Mesenteric fat pad (tissue), 1 donor: ENCODE results near the genes ADIPOR1 and BTG2.

DNA sequence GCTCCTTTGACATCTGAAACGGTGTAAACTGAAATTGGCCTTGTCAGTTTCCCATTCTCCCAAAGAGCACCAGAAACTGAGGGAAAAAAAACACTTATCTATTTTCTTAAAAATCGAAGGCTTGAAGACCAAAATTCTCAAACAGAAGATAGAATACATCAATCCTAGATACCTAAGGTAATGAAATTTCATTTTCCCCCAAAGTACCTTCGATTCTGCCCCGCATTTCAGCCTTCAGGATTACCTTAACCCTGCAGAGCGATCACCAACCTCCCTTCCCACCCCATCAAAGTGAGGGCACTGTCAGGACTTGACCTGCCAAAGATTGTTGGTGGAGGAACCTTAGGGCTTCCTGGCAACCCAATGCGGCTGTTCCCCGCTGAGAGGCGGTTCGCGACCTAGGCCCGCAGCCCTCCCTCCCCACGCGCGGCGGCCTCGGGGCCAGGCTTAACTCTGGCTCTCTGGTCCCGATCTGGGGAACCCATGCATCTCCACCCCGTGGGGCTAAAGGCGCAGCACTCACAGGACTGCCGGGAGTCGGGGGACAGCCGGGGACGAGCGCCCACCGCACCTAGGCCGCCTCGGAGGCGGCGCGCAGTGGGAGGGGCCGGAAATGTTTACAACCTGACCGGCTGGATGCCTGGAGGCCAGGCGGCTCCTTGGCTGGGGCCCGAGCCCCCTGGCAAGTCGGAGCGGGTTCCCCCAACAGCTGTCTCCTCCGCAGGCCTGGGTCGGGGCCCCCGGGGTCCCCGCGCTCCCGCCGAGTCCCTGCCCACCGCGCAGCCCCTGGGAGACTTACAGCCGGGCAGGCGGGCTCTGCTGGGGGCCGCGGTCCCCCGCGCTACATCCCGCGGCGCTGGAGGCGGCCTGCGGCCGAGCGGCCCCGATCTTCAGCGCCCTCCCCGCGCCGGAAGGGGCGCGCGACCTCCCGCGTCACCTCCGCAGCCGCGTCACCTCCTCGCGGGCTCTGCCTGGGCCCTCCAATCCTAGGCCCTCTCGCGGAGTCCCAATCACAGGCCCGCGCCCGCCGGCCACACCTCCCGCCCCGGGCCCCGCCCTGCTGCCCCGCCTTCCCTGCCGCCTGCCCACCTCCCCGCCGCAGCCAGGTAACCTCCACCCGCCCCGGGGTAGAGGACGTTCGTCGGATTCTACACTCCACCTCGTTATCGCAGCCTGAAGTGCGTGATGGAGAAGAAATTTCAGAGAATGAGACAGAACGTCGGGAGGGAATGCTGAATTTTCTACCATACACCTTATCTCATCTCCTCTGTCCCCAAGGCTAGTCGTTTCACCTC lies at the start of gene ADIPOR1:
Gene ADIPOR1 (minus strand): TSS at position 927 of the 1,295 bp plus-strand sequence.
- PRO-cap, result bidirectional peak, plus-strand start at position 1,075 of the sequence, minus-strand start at position 927 of the sequence

DNA sequence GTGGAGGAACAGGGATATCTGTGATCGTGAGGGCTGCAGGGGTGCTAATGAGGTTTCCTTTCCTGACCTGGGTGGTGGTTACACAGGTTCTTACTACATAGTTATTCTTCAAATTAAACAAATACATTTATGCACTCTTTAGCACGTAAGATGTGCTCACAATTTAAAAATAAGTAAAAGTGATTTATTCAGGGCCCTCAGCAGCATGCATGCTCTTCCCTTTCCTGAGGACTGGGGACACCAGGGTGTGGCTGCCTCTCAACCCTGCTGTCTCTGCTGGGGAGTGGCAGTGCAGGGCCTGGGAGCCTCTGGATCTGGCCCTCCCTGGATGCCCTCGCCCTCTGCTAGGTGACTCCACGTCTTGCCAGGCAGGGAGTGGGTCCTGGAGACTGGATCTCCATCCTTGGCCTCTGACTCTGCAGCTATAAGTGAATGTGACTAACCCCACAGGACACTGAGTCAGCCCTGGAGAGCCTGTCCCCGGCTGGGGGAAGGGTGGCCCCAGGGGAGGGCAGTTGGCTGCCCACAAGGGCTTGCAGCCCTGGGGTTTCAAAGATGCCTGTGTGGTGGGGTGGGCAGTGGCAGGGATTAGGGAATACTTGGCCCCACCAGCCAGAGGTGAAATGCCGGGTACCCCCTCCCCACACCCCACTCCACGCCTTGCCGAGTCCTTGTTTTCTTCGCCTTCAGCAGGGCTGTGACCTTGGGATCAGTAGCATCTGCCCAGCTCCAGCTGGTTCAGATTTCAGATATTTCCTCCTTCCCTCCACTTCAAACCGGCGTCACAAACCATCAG lies 1.8 kb upstream of the MYBPH start:
- PRO-cap, result no peak

- PRO-cap, result no peak
These were observed 18.1 kb upstream of the BTG2 start for GRCh38 chr1:203287048-203287878.

DNA sequence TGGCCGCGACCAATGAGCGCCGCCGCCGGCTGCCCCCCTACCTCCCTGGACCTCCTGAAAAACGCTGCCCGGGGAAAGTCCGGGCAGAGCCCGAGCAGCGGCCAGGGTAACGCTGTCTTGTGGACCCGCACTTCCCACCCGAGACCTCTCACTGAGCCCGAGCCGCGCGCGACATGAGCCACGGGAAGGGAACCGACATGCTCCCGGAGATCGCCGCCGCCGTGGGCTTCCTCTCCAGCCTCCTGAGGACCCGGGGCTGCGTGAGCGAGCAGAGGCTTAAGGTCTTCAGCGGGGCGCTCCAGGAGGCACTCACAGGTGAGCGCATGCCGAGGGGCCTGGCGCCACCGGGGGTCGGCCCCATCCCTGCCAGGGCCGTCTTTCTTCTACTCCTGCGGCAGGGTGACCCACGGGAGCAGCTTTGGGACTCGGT lies at the start of gene BTG2:
Gene BTG2 (plus strand): TSS at position 86 of the 430 bp plus-strand sequence.
- PRO-cap, result bidirectional peak, plus-strand start at position 86 of the sequence, minus-strand start outside the sequence

DNA sequence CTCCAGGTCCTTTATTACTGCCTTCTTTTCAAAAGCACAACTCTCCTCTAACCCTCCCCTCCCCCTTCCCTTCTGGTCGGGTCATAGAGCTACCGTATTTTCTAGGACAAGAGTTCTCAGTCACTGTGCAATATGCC lies 2.9 kb downstream of the BTG2 start:
- PRO-cap, result no peak

DNA sequence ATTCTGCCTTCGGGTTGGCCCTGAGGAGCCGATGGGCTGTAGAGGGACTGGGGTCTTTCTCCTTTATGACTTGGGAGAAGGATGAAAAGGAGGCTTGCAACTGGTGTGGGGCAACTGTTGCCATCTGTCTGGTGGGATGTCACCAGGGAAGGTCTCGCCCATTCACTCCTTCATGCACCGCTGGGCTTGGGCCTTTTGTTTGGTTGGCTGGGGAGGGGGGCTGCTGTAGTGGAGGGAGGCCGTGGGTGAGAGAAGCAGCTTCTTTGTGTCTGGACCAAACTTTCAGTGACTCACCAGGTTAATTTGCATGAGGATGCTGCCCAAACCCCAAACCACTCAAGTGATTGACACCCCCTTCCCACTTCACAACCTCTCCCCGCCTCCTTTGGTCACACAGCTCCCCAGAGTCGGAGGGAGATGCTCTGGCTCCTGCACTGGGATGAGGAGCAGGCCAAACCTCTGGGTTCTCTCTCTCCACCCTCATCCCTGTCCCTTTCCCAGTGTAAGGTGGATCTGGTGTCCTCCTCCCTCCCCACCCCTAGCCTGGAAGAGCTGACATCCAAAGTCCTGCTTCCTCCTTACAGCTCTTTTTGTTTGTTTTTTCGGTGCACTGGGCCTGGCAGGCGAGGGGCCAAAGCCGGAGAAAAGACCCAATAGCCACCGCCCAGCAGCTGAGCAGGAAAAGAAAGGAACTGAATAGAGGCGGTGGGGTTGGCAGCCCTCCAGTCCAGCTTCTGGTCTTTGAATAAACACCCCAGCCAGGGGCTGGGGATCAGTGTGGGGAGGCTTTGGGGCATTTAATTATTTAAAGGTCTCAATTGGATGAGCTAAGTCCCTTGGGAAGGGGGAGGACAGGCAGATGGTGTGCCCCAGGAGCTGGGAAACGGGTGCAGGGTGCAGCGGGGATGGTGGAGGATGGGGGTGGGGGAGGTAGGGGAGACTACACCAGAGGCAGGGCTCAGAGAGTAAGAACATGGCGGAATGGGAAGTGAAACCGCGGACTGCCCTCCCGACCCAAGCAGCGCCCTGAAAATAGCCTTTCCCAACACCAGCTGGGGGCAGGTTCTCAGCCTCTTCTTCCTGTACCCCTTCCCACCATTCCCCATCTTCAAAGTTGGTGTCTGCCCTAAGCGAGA lies 20.0 kb downstream of the BTG2 start:
- PRO-cap, result no peak

DNA sequence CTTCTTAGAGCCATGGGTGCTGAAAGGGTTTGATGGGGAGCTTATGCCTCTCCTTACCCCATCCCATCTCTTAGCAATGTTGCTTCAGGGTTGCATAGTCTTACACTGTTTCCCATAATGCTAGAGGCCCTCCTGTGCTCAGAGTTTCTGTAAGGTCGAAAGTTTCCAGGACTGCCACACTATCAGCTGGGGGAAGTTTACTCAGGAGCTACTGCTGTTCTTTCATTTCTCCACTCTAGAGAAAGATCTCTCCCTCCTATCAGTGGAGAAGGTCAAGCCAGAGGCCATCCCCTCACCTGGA lies 777 bp downstream of the FMOD start:
- PRO-cap, result no peak

DNA sequence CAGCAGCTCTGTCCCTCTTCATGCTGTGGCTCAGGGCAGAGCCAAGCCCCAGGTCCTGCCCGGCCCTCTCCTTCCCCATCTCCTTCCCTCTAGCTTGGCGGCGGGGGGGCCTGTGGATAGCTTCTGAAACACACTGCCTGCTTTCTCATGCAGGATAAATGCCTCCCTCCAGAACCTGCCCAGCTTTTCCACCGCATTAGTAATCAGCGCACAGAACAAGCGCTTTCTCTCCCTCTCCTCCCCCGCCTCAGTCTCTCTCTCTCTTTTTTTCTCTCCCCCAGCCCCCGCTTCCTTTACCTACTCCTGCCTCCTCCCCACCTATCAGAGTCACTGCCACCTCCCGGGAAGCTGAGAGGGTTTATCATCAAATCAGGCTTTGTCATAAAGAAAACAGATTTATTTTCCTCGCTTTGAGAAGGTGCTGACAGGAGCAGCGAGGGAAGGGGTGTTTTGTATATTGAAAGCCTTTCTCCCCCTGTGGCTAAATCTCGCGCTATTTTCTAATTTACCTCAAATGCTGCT lies 20.1 kb downstream of the OPTC start:
- PRO-cap, result no peak

GRCh38 chr1:203518960-203520041 lies 25.3 kb downstream of the OPTC start:
- PRO-cap, result no peak

DNA sequence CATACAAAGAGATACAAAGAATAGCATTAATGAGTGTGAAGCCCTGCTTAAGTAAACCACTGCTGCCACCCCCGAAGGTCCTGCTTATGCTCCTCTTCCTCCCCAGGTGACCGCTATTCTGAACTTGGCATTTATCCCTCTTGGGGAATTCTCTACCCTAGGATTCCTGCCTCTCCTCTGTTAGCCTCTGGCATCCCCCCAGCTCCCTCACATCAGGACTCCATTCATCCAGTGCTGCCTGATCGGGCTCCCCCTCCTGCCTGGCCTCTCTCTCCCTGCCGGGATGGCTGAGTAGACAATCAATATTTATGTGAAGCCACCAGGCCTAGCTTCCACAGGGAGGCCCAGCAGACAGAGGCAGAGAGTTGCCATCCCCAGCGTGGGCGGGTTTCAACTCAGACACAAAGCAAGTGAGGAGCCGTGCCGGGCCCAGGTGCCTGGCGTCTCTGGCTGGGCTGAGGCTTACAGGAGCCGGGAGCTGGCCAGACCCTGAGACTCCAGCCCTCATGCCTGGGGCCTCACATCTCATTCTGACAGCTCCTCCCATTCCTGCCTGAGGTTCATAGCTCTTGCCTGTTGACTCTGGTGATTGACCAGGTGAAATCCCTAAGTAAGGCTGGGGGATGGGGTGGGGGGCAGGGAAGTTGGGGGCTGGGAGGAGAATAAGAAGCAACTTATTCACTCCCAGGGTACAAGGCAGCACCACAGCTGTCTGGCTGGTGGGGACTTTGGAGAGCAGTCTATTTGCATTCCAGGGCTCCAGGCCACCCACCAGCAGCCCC lies 34.5 kb upstream of the ATP2B4 start:
- PRO-cap, result no peak

DNA sequence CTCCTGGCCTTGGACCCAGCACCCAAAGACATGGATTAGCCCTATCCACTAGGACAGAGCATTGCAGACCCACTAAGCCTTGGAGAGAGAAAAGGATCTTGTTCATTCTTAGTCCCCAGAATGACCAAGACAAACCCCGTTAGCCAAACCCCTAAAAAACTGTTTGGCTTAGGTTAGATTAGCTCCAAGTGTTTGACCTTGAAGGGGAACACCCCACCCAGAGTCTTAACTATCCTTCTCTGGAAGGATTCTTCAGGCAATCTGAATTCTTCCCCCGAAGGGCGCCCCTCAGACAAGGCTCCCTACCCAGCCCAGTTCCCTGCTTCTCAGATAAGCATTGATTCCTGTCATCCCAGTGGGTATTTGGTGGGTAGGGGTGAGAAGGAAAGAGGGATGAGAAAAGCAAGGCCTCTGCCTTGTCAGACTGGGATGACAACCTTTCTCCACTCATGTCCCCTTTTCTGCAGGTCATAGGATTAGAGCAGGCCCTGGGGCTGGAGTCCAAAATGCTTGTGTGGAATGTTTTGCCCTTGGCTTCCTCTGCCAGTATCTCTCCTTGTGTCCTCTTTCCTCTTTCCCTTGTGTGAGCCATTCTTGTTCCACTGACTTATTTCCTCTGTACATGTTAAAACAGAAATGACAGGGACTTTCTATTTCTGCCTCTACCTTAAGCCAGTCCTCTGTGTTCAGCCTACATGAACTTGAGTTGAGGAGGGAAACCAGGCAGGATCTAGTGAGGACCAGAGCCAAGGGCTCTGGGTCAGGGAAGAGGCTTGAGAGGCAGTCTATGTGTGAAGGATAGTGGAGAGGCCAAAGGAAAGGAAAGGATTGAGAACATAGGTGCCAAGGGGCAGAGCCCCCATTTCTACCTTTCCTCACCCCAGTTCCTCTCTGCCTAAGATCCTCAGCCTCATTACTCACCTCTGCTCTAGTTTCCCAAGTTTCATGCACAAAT lies 4.0 kb downstream of the ATP2B4 start:
- PRO-cap, result no peak

DNA sequence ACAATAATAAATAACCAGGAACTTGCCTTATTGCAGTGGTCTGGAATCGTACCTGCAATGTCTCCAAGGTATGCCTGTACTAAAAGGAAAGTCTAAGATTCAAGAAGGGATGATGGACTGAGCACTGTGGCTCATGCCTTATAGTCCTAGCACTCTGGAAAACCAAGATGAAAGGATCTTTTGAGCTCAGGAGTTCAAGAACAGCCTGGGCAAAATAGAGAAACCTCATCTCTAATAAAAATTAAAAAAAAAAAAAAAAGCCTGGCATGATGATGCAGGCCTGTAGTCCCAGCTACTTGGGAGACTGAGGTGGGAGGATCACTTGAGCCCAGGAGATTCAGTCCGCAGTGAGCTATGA lies 31.5 kb downstream of the ATP2B4 start:
- PRO-cap, result no peak

DNA sequence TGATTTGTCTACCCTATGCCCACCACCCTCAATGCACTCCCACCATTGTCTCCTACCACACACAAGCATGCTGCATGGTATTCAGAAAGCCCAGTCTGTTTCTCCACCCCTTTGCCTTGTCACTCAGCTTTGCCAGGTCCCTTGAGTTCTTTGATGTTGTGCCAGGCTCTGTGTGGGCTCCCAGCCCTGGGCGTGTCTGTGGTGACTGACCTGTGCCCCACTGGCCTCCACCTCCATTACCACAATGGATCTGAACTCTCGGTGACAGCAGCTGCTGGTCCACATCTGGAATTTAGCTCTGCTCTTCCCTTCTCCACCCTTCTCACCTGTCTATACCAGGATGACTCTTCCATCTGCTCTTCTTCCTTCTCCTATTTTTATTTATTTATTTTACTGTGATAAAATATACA lies 35.0 kb downstream of the ATP2B4 start:
- PRO-cap, result no peak

- PRO-cap, result no peak
These were observed 546 bp downstream of the LAX1 start for GRCh38 chr1:203765422-203766035.

DNA sequence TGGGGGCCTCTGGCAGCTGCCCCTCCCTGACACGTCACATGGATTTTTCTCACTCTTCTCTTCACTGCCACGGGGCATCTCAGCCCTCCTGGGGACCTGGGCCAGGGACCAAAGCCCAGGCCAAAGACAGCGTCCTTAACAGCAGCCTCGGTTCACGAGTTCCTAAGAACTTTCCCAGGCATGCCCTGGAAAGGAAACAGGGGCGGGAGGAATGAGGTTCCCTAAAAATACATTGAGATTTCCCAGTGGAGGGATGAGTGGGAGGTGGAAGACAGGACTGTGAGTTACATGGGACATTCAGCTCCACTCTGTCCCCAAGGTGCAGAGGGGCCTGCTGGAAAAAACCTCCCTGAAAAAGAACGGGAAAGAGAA lies 31.5 kb upstream of the SOX13 start:
- PRO-cap, result no peak

DNA sequence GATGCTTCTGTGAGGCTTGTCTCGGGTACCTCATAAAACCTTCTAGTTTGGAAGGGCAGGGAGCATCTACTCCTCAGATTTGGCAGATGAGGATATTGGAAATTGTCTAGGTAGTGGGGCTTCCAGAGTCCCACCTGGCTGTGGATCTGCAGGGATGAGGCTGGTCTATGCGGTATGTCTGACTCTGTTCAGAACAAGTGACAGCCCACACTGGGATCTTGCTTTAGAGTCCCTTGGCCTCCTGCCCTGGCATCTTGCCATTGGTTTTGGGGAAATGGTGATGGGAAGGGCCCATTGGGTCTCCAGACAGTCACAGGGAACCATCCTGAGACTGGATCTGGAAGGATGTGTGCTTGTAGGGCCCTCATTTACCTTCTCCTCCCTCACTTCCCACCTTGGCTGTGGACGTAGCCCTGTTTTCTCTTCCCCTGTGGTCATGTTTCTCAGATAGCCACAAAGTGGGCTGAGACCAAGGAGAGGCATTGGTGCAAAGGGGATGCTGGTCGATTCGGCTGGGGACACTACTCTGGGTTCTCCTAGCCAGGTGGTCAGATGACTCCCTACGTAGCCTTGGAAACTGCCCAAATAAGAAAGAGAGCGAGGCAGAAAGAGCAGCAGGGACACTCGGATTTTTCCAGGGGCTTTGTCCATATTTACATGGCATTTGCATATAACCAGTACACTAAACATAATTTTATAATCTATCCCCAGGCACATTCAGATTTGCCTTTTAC lies 15.0 kb downstream of the SOX13 start:
- PRO-cap, result no peak

- PRO-cap, result no peak
These were observed 21.9 kb downstream of the SOX13 start for GRCh38 chr1:204094861-204095190.

DNA sequence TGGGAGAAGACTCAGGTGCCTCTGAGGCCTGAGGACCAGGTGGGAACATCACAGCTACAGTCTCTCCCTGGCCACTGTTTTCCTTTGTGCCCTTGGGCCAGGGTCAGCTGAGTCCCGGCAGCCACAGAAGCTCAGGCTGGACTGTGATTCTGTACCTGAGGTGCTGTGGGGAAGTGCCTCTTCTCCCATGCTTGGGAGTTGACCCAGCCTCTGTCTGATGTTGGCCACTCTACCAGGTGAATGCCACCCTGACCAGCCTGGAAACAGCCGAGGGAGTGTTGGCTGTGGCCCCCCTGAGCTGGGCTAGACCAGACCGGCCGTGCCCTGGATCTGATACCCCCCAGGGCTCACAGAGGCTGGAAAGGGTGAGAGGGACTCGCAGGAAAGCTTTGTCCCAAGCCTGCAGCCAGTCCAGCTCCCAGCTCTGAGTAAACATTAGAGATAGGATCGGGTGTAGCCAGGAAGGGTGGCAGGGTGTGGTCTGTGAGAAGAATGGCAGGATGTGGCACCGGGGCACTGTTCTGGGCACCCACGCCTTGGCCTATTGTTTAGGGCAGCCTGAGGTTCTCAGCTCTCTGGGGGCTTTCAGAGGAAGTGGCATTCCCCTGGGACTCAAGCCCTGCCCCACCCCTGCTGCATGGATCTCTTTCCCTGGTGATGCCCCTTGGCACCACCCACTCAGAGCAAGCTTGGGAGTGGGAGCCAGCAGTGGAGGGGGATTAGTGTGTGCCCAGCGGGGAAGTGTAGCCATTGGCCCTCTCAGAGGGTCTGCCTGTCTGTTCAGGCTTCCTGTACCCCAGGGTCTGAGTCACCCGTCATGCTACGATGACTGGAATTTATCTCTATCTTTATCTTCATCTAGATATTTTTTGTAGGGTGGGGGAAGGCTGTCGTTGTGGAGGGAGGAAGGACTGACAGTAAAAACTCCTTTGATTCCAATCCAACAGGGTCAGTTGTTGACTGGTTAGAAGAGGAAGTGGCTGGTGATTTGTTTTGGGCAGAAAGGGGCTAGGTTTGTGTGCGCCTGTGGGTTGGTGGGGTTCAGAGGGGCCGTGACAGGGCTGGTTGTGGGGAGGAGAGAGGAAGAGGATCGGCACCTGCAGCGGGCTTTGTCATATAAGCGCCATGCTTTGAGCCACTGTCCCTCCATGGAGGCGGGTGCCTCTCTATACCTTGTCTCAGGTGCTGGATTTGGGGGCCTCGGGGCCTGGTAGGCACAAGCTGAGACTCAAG lies 31.5 kb downstream of the SOX13 start:
- PRO-cap, result no peak

- PRO-cap, result no peak
These were observed 29.2 kb downstream of the ETNK2 start for GRCh38 chr1:204122467-204123234.

DNA sequence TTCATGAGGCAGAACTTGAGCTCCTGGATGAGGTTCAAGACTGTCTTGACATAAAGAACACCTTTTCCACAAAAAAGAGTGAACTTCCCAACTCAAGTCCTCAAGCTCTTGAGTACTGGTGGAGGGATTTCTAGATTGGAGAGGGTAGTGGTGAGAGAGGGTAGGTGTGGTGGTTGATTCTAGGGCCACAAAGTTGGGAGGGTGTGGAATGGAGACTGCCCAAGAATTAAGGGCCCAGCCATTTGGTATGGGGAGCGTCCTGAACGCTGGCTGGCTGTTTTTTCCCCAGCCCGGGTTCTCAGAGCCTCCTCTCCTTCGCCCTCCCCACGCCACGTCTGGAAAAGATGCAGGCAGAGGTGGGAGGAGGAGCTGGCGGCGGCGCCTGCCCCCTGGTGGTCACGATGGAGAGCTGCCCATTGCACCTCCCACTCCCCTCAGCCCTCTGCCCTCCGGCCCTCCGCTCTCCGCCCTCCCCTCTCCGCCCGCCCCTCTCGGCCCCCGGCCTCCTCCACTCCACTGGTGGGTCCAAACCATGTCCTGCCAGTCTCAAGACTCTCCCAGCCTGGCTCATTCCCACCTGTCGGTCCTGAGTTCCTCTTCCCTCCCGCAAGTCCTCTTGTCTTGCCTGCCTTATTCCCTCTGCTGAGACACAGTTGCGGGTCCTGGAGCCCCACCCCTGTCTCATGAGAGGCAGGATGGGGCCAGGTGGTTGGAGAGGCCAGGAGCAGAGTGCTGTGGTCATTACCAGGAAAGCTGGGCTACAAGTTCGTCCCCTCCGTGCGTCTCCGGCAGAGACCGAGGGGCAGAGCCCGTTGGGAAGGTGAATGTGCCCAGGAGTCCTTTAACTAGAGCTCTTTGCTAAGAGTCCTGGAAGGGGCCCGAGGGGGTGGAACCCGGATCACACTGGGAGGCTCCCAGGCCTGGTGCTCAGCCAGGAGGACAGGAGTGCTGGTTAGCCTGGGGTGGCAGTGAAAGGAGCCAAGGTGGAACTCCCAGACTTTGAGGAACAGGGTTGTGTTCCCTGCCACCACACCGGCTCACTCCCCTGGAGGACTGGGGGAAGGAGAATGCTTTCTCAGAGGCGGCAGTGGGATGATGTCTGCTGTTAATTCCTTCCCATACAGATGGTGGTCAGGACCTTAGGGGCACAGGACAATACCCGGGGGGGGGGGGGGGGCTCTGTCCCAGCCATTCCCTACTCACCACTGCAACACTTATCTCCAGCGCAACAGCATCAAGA lies 22.6 kb downstream of the ETNK2 start:
- PRO-cap, result no peak